HL-60 (cell line): ENCODE data around the genes AEN, FANCI and MESP1.

DNA sequence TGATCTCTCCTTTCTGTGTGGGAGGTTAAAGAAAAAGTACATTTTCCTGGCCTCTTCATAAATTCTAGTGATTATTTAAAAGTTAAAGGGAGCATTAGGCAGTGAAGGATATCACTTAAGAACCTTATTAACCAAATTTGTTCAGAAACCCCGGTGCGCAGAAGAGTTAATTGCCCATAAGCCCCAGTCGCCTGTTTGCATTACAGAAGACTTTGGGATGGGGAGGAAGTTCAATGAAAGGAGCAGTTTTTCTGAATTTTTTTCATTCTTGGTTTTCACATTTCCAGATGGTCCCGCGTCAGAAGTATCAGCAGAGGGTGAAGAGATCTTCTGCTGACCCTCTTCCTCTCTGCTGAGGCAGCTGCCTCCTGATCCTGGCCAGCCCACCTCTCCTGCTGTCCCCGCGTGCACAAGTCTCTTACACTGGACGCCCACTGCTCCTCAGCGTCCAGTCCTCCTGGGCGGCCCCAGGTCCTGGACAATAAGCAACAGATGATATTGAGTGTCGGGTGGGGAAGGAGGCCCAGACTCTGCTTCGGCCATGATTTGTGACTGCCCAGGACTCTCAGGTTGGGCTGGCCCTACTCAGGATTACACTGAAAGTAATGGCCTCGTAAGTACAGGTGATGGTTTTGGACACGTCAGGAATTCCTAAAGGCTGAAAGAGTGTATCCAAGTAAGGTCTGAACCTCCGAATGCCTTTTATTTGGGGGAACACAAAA, 50.2 kb downstream of the KLHL25 start:
- RRBS: no CpG with 5 or more reads among the region's 15 CpGs

DNA sequence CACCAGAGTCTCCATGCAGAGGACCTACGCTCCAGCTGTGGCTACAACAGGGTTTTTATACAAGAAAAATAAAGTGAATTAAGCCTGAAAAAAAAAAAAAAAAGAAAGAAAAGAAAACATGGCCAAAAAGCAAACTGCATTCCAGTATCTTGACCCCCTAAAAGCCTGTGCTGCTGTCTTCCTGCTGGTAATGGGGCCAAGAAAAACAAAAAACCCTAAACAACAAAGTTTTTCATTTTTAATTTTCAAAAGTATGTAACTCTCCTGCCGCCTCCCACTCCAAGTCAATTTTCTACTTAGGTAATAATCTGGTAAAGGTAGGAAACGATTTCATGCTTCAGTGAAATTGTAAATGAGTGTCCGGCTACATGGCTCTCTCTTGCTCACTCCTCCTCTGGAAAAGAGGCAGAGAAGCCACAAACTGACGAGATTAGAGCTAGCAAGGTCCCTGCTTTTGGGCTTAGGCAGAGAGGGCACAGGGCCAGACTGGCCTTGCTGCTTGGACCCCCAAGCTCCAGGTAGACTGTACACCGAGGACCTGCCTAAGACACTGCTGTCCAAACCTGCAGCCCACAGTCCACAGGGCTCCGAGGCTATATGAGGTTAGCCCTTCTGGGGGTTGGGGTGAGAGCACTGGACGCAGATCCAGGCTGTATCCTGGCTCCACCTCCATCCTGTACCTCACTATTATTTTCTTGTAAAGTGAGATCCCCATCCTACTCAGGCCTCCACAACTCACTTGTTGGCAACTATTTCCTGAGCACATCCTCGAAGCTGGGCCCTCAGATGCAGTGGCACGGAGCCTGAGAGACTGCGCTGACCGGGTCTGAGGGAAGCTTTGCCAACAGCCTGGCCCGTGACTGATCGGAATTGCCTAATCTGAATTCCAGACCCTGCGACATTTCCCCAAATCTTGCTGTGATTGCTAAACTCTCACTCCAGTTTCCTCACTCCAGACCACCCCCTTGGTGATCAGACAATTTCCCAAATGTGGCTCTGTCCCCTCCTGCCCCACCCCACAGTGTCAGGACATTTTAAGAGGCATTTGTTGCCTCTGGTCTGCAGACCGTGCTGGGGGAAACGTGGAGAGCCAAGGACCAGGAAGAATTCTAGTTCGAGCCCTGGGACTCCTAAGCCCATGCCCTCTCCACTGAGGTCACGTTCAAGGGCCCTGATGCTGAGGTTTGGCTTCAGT, 23.2 kb downstream of the KLHL25 start:
- RRBS: no CpG with 5 or more reads among the region's 19 CpGs

GRCh38 chr15:87496085-87496691, 760.4 kb downstream of the NTRK3 start:
- RRBS: no CpG with 5 or more reads among the region's 2 CpGs

- RRBS: no CpG with 5 or more reads among the region's 34 CpGs
Measured at GRCh38 chr15:88254877-88255593, 1.5 kb downstream of the NTRK3 start.

DNA sequence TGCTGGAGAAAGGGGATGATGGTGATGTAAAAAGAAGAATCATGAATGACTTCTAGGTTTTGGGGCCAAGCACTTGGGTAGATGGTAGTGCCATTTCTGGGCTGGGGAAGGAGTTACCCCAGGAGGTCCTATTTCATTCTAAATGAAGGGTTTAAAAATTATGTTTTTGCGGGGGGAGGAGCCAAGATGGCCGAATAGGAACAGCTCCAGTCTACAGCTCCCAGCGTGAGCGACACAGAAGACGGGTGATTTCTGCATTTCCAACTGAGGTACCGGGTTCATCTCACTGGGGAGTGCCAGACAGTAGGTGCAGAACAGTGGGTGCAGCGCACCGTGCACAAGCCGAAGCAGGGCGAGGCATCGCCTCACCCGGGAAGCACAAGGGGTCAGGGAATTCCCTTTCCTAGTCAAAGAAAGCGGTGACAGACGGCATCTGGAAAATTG, 100.4 kb upstream of the NTRK3 start:
- RRBS: no CpG with 5 or more reads among the region's 14 CpGs

- RRBS: no CpG with 5 or more reads among the region's 4 CpGs
Measured at GRCh38 chr15:88402396-88402772, 64.8 kb downstream of the MRPL46 start.

GRCh38 chr15:88604252-88604920, 16.8 kb upstream of the AEN start:
- RRBS: 24% methylated on average over 9 of the region's 33 CpGs

DNA sequence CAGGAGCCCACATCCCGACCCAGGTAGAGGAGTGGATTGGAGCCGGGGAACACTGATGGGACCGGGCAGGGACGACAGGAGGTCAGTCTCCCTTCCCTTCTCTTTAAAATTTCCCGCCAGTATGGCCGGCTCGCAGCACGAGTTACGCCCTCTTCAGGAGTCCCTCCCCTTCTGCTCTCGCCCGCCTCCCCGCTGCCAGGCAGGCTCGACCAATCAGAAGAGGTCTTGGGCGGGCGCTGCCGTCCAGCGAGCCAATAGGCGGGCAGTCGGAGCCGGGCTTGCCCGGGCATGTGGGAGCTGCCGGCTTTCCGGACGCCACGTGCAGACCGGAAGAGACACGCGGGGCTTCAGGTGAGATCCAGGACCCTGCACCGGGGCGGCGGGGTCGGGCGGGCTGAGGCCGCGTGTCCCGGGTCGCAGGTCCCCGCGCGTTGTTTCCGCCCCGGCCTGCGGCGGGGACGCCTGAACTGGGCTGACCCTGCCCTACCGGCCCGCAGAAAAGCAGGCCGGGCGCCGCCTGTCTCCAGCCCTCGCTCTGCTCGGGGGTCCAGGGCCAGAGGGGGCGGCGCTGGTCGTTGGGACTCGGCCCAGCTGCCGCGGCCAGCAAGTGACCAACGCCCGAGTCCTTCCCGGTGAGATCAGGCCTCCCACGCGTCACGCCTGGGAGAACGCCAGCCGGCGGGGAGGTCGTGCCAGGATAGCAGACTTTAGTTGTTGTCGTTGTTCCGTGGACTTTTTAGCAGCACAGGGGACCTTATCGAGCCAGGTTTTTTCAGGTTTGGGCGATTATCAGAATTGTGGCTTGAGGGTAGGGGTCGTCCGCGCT, at the start of gene AEN:
Gene AEN, plus strand, starts transcription at position 309 of the 826 bp plus-strand sequence.
- RRBS: 3% methylated on average over 23 of the region's 75 CpGs

GRCh38 chr15:88621858-88622651, 915 bp downstream of the AEN start:
- RRBS: no CpG with 5 or more reads among the region's 13 CpGs

DNA sequence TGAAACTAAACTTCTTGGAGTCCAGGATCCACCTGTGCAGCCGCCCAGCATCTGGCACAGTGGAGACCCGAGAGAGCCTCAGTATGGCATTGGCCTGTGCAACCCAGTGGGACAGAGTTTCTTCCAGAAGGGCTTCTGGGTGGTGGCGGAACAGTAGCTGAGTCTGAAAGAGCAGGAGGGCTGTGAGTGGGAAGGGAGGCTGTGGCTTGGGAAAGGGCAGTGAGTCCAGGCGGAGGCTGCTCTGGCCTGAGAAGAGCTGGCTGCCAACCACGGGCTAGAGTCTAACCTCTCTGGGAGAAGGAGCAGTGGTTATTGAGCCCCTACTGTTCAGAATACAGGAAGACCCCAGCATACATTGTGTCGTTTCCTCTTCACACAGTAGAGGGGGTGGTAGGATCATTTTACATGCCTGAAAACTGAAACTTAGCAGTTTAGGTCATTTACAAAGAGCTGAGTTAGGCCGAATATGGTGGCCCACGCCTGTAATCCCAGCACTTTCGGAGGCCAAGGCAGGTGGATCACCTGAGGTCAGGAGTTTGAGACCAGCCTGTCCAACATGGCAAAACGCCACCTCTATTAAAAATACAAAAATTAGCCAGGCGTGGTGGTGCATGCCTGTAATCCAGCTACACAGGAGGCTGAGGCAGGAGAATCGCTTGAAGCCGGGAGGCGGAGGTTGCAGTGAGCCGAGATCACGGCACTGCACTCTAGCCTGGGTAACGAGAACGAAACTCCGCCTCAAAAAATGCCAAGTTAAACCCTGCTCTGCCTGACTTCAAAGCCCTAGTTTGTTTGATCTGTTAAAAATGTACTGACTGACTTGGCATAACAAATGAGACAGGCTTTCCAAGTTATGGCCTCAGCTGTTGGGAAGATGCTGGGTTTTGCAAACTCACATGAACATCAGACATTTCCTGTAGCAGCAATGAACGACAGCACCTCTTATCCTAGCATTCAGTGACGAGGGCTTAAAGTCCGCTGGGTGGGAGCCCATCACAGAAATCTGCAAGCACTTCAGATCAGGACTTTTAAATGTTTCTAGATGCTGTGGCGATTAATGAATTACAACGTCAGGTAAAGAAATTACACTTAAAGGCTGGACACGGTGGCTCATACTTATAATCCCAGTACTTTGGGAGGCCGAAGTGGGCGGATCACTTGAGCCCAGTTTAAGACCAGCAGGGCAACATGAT, 3.4 kb downstream of the AEN start:
- RRBS: no CpG with 5 or more reads among the region's 27 CpGs

- RRBS: no CpG with 5 or more reads among the region's 17 CpGs
Measured at GRCh38 chr15:88901016-88902014, 6.0 kb upstream of the HAPLN3 start.

DNA sequence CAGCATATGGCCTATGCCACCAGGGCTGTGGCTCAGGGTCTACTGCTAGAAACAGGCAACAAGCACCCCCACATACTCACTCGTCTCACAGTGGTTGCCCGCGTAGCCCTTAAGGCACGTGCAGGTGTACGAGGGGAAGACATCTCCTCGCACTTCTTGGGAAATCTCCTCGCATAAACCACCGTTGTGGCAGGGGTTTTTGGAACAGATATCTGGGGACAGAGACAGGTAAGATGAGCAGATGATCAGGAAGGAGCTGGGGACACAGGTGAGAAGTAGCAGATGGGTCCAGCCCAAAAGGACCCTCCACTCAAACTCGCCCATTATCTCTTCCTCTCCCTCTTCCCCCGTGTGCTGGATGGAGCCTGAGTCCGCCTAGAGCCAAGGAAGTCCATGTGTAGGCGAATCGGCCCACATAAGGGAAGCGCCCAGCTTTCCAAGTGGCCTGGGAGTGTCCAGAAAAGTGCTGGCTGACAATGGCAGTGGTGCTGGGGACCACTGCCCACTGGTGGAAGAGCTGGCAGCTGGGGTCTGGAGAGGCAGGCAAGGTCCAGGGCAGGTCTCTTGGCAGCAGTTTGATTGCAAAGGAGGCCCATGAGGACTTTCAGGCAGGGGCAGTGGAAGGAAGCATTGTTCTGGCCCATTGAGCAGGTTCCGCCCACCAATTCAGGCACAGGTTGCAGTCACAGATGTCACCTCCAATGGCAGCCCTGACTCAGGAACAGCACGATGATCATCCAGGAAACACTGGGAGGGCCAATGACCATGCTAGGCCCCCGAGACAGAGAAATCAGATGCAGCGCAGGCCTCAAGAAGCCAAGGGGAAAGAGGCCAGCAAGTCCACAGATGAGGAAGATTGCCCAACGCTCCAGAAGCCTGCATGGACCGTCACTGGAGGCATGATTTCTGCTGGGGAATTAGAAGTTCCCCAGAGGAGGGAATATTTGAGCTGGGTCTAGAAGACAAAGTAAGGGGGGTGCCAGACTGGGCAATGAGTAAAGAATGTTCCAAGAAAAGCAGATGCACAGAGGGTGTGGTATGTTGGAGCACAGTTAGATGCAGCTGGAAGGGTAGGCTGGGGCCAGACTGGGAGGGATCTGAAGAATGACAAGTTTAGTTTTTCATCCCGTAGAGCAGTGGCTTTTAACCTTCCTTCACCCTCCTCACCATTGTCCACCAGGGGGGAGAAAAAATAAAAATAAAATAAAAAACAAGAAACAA, 3.1 kb downstream of the MFGE8 start:
- RRBS: no CpG with 5 or more reads among the region's 21 CpGs

DNA sequence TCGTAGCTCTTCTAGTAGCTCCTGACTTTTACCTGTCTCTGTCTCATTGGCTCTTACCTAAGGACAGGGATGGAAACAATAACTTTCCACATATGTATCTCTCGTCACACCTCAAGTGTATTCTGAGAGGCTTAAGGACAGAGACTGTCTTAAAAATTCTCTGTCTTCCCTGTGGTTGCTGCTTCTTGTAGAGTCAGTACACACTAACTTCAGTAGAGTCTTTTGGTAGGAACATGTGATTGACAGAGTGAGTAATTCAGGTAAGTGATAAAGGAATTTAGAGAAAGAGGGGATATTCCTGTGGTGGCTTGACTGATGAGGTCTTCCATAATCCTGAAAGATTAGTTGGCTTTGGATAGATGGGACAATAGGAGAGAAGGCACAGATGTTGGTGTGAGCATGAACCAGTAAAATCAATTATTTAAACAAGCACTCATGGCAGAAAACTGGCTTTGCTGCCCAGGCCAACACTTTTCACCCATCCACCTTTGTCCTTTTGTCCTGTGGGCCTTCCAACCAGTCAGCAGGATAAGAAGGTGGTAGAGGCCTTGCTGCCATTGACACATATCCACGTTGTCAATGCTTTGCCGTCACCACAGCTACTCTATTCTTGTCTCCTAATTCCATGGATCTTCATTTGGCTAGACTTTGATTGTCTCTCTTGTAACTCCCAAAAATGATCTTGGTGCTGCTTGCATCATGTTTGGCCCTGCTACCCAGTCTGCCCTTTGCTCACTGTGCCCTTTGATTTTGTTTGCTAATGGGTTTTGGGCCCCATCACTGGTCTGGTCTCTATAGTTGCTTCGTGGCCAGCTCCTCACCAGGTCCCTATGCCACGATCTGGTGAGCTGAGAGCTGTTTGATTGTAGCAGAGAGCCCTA, 39.9 kb downstream of the ABHD2 start:
- RRBS: no CpG with 5 or more reads among the region's 6 CpGs

GRCh38 chr15:89130252-89130579, 42.0 kb downstream of the ABHD2 start:
- RRBS: 73% methylated on average over 2 of the region's 5 CpGs

GRCh38 chr15:89243594-89244926, at the start of gene FANCI:
Gene FANCI, plus strand, starts transcription at chr15:89243979.
- RRBS: 1% methylated on average over 11 of the region's 77 CpGs

GRCh38 chr15:89320789-89322068, 13.4 kb downstream of the POLG start:
- RRBS: 86% methylated on average over 2 of the region's 21 CpGs

DNA sequence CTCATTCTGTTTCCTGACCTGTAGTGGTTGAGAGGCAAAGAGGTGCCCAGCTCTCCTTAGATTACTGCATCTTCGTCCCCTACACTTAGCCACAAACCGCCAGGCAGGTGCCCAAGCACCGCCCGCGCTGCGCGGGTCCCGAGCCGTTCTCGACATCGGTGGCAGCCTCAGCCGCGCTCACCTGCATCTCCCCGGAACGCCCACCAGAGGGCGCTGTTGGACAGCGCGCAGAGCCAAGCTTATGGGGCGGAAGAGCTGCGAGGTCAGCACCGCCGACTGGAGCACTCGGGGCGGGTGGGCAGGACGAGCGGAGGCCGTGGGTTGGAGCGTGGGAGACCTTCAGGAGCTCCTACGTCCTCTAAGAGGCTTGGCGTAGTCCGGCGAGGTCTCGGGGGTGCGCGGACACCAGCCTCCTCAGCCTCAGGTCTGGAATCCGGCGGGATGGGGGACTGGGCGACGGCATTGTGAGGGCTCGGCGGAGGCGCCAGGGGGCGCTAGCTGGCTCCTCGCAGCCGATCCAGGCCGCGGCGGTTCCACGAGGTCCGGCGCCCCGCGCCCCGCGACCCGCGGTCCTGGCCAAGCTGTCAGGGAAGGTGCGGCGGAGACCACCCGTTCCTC, 24.1 kb upstream of the POLG start:
- RRBS: 2% methylated on average over 22 of the region's 60 CpGs

DNA sequence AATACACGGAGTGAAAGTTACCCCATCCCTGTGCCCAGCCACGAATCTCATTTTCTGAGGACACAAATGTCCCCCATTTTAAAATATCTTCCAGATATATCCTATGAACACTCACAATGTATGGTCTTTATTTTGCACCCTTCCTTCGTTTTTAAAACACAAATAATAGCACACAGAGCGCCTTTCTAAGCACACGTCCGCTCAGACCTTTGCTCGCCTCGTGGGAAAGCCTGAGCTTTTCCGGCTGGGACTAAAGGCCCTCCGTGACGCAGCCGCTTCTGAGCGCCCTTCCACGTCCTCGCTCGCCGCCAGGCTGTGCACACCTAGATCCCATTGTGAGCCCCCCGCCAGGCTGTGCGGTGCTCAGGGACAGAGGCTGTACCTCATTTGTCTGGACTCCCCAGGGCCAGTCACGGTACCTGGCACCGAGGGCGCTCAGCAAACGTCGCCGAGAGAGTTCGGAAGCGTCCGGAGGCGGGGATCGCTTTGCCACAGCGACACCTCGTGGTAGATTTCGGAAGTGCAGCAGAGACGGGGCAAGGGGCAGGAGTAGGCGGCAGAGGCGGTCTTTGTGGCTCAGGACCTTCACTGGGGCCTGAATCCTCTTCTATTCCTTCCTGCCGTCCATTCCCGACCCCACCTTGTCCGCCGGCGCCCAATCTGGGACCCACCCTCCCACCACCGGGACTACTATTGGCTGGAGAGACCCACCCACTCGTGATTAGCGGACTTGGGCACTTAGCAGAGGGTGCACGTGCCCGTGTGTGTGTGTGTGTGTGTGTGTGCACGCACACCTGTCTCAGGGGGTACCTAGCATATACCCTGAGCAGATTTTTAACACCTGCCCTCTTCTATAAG, 65.8 kb downstream of the RHCG start:
- RRBS: no CpG with 5 or more reads among the region's 47 CpGs

GRCh38 chr15:89749829-89750636, 1.0 kb downstream of the MESP1 start:
- RRBS: 7% methylated on average over 16 of the region's 54 CpGs

- RRBS: no CpG with 5 or more reads among the region's 98 CpGs
Measured at GRCh38 chr15:89750697-89751707, at the start of gene MESP1. Gene MESP1, minus strand, starts transcription at chr15:89751249.